Gastroesophageal sphincter (tissue), 4 donors: ENCODE measurements around a stretch of chr18.

GRCh38 chr18:62437523-62438439, 85.0 kb upstream of the ZCCHC2 start:
- PRO-cap, result bidirectional peak, plus-strand start at chr18:62438183, minus-strand start at chr18:62438106
- RAMPAGE, long total RNA, 4 experiments, result no peak in any of the 4 experiments

- PRO-cap, result no peak
- RAMPAGE, long total RNA, 4 experiments, result no peak in any of the 4 experiments
Measured at GRCh38 chr18:62452036-62452838, 70.6 kb upstream of the ZCCHC2 start.

GRCh38 chr18:62523664-62524653, 1.1 kb downstream of the ZCCHC2 start:
- PRO-cap, result bidirectional peak, plus-strand start at chr18:62523726, minus-strand start at chr18:62523597; bidirectional peak, plus-strand start at chr18:62524034, minus-strand start at chr18:62523848; bidirectional peak, plus-strand start at chr18:62524571, minus-strand start at chr18:62524602
- RAMPAGE, long total RNA, 4 experiments, result start-site peak on the plus strand in 1 of 4 experiments, at chr18:62524009-62524881 at its widest, 20 reads per replicate

GRCh38 chr18:62550654-62551346, 28.0 kb downstream of the ZCCHC2 start:
- PRO-cap, result no peak
- RAMPAGE, long total RNA, 4 experiments, result no peak in any of the 4 experiments

- PRO-cap, result no peak
- RAMPAGE, long total RNA, 4 experiments, result no peak in any of the 4 experiments
Measured at GRCh38 chr18:62596475-62597079, 73.8 kb downstream of the ZCCHC2 start.

DNA sequence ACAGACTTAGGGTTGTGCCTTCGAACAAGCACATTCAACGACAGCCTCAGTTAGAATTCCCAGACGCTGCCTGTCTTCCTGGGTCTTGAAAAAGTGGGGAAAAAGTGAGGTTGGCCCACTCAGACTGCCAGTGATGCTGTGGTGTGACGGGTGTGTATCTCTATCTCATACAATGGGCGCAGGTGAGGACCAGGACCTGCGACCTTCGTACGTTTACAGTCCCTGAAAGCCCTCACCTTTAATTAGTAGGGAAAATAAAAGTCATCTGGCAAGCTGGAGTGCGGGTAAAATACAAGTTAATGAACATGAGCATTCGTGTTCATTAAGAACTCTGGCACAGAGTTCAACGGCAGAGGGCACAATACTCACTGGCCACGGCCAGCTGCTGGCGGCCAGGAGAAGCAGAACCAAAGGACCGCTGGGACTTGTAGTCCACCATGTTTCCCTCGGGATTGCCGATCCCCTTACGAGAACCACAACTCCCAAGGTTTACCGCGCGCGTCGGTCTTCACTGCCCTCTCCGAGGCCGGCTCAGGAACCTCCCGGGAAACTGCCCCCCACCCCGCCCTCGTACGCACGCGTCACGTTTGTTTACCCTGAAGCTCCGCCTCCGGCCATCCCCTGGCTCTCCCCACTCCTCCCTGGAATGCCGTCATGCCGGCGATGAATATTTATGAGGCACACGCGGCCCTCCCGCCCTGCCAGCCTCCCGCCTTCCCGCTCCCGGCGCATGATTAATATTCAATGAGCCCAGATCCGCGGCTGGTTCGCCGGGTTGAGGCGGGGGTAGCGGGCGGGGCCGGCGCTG, 512 bp upstream of the PHLPP1 start:
- PRO-cap, result bidirectional peak, plus-strand start at position 740 of the sequence, minus-strand start at position 370 of the sequence
- RAMPAGE, long total RNA, 4 experiments, result no peak in any of the 4 experiments

- PRO-cap, result no peak
- RAMPAGE, long total RNA, 4 experiments, result no peak in any of the 4 experiments
Measured at GRCh38 chr18:62741012-62742076, 26.0 kb downstream of the PHLPP1 start.

DNA sequence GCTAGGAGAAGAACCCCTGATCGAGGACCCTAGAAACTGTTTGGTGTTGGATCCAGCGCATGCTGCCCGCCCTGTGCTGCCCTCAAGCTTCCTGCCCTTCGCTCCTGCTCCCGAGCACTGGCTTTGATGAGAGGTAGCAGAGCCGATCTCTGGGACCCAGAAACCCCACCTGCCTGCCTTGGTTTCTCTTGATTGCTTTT, 267.2 kb downstream of the PHLPP1 start:
- PRO-cap, result no peak
- RAMPAGE, long total RNA, 4 experiments, result no peak in any of the 4 experiments

- PRO-cap, result no peak
- RAMPAGE, long total RNA, 4 experiments, result no peak in any of the 4 experiments
Measured at GRCh38 chr18:62999365-62999779, 284.0 kb downstream of the PHLPP1 start.

DNA sequence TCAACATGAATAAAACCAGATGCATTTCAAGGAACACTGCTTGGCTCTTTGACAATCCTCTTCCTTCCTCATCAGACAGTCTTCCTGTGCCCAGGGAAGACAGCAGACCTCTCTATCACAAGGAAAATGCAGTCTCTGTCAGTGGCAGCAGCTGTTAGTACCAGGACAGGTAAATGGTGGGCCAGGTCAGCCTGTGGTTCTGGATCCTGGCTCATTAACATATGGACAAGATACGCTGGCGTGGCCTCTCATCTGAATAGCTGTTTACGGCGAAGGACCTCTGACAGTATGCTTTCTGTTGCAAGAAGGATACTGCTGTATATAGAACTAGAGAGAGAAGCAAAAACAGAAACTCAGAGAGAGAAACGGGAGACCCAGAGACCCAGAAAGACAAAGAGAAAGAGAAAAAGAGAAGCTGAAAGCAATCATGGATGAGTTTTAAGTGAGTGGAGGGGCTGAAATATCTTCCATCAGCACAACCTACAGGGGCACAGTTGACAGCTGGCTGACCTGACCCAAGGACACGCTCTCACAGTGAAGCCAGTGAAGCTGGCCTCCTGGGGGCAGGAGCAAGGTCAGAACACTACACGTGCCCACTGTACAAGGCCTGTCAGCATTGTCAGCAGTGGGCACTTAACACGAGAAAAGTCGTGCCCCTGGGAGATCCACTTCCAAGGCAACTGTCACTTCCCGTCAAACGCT, 176.6 kb downstream of the BCL2 start:
- PRO-cap, result no peak
- RAMPAGE, long total RNA, 4 experiments, result no peak in any of the 4 experiments

DNA sequence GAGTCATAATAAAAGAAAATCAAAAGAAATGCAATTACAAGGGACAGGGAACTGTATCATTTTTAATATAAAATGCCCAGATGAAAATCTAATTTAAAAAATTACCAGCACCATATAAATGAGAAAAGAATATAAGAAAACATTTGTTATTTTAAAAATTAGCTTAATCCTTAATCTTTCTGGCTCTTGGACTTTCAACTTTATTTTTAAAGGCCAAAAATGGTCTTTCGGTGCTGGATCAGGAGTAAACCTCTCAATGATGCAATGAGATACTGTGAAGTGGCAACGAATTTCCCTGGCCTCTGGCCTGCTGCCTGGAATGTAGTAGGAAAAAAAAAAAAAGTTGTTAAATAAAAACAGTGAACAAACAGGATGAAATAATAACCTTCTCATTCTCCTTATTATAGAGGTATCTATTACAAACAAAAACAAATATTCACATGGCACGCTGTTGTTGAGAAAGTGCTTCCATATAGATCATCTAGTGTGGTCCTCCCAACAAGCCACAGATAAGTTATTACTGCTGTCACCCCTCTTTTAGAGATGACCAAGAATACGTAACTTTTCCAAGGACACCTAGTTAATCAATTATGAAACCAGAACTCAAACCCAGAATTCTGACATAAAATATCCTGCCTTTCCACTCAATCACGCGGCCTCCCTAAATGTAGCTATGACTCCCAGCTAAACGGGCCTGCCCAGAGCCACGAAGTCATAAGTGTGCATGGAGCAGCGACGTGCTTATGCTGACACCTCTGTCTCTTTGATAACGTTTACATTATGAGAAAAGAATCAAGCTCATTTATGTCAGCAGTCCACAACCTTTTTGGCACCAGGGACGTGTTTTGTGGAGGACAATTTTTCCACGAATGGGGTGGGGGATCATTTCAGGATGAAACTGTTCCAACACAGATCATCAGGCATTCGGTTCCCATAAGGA, 171.0 kb downstream of the BCL2 start:
- PRO-cap, result no peak
- RAMPAGE, long total RNA, 4 experiments, result no peak in any of the 4 experiments

- PRO-cap, result no peak
- RAMPAGE, long total RNA, 4 experiments, result no peak in any of the 4 experiments
Measured at GRCh38 chr18:63155798-63156889, 163.4 kb downstream of the BCL2 start.

DNA sequence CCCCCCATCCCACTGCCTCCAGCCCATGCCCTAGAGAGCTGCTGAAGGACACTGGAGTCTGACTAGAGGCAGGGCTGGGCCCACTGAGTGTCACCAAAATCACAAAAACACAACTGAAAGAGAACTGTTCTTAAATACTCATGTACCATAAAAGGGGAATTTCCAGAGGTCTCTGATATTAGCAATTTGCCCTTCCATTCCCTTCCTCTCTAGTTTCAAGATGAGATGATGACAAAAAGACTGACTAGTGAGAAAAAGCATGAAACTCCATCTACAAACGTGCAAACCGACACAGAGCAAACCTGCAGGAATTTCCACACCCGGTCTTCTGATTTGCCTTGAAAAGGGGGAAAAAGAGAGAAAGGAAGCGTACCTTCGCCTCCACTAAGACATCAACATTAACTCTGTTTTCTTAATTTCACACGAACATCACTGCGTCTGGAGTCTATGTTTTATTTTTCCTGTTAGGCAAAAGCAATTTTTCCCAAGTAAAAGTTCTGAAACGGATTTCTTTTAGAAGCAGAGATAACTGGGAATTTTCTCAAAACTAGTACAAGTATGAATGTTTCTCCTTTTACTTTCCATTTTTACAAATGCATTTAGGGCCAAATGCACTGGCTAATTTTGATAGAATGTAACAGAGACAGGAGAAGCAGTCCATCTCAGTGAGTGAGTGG, 160.5 kb downstream of the BCL2 start:
- PRO-cap, result no peak
- RAMPAGE, long total RNA, 4 experiments, result no peak in any of the 4 experiments

GRCh38 chr18:63165167-63166174, 154.1 kb downstream of the BCL2 start:
- PRO-cap, result no peak
- RAMPAGE, long total RNA, 4 experiments, result no peak in any of the 4 experiments

- PRO-cap, result bidirectional peak, plus-strand start at chr18:63272290, minus-strand start at chr18:63272177
- RAMPAGE, long total RNA, 4 experiments, result no peak in any of the 4 experiments
Measured at GRCh38 chr18:63271887-63272384, 47.6 kb downstream of the BCL2 start.

DNA sequence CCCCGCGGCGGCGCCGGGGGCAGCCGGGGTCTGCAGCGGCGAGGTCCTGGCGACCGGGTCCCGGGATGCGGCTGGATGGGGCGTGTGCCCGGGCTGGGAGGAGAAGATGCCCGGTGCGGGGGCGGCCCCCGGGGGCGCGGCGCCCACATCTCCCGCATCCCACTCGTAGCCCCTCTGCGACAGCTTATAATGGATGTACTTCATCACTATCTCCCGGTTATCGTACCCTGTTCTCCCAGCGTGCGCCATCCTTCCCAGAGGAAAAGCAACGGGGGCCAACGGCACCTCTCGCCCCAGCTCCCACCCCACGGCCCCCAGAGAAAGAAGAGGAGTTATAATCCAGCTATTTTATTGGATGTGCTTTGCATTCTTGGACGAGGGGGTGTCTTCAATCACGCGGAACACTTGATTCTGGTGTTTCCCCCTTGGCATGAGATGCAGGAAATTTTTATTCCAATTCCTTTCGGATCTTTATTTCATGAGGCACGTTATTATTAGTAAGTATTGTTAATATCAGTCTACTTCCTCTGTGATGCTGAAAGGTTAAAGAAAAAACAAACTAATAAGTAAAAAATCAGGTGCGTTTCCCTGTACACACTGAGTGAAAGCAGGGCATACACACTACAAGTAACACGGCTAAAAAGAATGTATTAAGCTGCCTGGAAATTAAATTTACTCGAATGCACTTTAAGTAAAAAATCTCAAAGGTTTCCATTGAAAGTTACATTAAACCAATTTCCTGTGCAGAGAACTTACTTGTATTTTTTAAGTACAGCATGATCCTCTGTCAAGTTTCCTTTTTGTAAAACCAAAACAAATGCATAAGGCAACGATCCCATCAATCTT, 928 bp downstream of the BCL2 start:
- PRO-cap, result no peak
- RAMPAGE, long total RNA, 4 experiments, result no peak in any of the 4 experiments

- PRO-cap, result no peak
- RAMPAGE, long total RNA, 4 experiments, result no peak in any of the 4 experiments
Measured at GRCh38 chr18:63363715-63364610, 3.0 kb downstream of the KDSR start.

- PRO-cap, result no peak
- RAMPAGE, long total RNA, 4 experiments, result no peak in any of the 4 experiments
Measured at GRCh38 chr18:63405954-63406261, 16.4 kb downstream of the VPS4B start.

DNA sequence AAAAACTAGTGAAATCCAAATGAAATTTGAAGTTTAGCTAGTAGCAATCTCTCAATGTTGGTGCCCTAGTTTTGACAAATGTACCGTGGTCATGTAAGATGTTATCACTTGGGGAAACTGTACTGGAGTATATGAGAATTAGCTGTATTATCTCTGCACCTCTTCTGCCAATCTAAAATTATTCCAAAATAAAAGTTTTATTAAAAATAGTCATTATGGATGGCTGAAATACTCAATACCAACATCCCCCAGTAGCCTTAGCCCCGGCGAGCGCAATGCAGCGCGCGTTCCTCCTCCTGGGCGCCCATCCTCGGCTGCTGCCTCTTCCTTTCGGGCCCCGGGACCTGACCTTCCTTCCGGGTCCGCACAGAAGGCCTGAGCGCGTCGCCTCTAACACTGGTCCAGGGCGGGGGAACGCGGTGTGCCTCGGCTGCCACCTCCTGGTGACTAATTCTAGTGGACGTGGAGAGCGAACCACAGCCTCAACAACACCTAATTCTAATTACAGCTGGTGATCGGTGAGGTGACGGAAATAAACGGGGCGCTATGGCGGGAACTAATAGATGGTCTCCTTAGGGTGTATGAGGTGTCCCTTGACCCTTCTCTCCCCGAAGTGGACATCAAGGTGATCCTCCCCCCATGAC, 13.1 kb upstream of the HMSD start:
- PRO-cap, result no peak
- RAMPAGE, long total RNA, 4 experiments, result no peak in any of the 4 experiments

GRCh38 chr18:63964906-63965349, 5.0 kb upstream of the SERPINB8 start:
- PRO-cap, result no peak
- RAMPAGE, long total RNA, 4 experiments, result no peak in any of the 4 experiments